Daoy (cell line): ENCODE measurements around the gene BTLA.

DNA sequence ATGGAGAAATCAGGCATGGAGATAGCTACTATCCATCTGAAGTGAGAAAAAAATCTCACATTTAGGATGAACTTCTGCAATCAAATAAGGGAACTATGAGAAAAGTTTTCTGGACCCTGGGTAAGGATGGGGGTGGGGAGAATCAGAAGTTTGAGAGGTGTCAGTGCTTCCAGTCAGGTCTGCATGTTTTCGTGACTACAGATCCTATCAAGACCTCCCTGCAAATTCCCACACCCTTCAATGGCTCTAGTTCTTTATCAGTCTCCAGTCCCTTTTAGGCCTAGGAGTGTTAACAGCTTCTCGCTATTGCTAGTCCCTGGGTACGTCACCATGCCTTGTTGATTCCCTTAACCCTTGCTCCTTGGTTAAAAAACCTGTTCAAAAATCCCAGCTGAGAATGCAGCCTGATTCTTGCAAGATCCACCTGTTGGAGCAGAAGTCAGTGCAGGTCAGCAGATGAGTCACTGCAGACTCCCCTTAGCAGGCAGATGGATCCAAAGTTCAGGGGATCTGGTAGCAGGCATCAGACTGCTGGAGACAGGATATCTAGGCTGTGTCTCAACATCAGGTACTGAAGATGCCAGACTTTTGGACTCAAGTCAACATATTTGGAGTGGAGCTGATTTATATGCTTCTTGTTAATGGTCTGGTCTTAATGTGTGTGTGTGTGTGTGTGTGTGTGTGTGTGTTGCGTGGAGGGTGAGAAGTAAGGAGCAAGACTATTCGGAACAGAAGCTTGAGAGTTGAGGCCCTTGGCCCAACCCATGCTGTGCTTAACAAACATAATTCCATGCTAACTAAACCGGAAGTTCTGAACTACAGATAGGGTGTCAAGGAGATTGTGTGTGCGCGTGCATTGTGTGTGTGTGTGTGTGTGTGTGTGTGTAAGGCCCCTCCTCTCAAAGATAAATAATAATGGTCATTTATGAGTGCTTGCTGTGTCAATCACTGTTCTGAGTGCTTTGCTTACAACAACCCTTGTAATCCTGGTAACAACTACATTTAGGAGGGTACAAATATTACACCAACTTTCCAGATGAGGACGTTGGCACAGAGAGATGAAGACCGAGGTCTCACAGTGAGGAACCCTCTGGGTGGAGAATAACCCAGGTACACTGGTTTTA is 1.1 kb upstream of the C3orf52 start:
- RAMPAGE, long total RNA, result no peak

GRCh38 chr3:112091124-112091564 is 5.0 kb downstream of the C3orf52 start:
- RAMPAGE, long total RNA, result no peak

DNA sequence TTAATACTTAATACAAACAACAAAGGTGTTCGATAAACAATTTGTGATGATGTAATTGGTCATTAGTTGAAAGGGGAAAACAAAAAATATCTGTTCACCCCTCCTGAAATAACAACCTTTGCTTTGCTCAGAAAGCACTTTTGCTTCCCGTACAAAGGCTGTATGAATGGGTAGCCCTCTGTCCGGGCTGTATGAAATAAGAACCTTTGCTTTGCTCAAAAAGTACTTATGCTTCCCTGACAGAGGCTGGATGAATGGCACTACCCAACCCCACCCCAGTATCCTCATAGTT is 20.6 kb downstream of the CD200 start:
- RAMPAGE, long total RNA, result no peak

DNA sequence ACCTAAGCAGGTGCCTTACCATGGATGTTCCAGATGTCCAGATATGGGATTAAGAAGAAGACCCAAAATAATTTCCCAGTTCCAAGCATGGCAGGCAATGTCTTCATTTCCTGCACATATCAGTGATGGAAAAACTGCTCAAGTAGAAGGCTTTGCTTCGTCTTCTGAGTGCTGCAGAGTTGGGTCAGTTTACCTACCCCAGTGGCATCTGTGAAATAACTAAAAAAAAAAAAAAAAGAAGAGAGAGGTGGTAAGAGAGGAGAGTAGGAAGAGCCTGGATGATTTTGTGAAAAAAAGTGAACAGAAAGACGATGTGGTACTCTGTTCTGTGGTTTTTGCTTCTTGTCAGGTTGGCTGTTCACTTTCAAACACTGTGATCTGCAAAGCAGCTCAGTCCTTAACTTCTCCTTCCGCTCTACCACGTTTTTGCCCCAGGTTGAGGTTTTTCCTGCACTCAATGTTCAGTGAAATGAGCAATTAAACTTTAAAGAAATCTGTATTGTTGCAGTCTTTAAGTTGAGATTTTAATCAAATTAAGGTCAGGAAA is at the start of gene BTLA:
Gene BTLA, minus strand, starts transcription at position 221 of the 547 bp plus-strand sequence.
- RAMPAGE, long total RNA, result no peak

DNA sequence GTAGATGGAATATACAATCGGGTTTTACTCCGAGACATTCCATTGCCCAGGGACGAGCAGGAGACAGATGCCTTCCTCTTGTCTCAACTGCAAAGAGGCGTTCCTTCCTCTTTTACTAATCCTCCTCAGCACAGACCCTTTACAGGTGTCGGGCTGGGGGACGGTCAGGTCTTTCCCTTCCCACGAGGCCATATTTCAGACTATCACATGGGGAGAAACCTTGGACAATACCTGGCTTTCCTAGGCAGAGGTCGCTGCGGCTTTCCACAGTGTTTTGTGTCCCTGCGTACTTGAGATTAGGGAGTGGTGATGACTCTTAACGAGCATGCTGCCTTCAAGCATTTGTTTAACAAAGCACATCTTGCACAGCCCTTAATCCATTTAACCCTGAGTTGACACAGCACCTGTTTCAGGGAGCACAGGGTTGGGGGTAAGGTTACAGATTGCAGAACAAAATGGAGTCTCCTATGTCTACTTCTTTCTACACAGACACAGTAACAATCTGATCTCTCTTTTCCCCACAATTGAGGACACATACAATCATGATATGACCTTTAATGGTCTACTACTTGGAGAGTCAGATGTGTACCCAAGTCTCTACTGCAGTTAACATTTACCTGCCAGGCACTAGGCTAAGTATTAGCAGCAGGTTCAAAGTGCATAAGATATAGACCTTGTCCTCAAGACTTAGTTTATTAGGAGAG is 2.8 kb downstream of the SLC35A5 start:
- RAMPAGE, long total RNA, result no peak

GRCh38 chr3:112639574-112640270 is 1.2 kb downstream of the CCDC80 start:
- RAMPAGE, long total RNA, result no peak

DNA sequence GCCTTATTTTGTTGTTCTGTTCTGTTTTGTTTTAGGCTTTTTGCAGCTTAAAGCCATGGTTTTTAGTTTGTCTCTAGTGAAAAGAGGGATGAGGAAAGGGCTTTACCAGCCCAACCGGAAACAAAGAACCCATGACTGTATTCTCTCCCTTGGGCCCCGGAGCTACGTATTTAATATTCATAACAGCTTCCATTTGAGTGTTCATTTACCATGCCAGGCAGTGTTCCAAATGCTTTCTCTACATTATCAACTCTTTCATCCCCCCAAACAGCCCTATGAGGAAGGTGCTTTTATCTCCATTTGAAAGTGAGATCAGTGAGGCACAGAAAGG is 984 bp downstream of the NEPRO start:
- RAMPAGE, long total RNA, result no peak

GRCh38 chr3:113498546-113499743 is 16.0 kb downstream of the SPICE1 start:
- RAMPAGE, long total RNA, result no peak

DNA sequence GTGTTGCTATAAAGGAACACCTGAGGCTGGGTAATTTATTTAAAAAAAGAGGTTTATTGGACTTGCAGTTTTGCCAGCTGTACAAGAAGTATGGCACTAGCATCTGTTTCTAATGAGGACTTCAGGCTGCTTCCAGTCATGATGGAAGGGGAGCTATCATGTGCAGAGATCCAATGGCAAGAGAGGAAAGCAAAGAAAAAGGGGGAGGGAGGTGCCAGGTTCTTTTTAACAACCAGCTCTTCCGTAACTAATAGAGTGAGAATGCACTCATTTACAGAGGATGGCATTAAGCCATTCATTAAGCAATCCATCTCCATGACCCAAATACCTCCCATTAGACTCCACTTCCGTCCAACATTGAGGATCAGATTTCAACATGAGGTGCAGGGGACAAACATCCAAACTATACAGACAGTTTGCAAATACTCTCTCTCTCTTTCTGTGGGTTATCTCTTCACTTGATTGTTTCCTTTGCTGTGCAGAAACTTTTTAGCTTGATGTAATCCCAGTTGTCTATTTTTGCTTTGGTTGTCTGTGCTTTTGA is 21.1 kb downstream of the ZDHHC23 start:
- RAMPAGE, long total RNA, result no peak

- RAMPAGE, long total RNA, result no peak
These were observed 17.7 kb downstream of the ZNF80 start for GRCh38 chr3:114219691-114220159.

DNA sequence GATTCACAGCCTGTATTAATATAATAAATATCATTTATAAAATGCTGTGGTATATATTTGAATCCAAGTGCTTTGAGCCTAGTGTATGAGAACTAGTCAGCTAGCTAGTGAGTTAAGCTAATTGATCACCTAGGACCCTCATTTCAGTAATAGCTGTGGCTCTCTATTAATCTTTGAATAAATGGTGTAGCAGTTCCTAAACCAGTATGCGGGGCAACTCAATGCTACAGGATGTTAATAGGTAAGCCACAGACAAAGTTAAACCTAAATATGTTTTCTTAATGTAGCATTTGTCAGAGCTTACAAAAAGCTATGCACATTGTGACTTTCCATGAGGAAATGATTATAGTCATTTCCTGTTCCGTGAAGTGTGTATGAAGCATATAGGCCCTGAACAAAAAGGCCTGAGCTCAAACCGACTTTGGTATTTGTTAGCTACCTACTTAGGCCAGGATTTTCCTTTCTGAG is 14.4 kb downstream of the ZNF80 start:
- RAMPAGE, long total RNA, result no peak

DNA sequence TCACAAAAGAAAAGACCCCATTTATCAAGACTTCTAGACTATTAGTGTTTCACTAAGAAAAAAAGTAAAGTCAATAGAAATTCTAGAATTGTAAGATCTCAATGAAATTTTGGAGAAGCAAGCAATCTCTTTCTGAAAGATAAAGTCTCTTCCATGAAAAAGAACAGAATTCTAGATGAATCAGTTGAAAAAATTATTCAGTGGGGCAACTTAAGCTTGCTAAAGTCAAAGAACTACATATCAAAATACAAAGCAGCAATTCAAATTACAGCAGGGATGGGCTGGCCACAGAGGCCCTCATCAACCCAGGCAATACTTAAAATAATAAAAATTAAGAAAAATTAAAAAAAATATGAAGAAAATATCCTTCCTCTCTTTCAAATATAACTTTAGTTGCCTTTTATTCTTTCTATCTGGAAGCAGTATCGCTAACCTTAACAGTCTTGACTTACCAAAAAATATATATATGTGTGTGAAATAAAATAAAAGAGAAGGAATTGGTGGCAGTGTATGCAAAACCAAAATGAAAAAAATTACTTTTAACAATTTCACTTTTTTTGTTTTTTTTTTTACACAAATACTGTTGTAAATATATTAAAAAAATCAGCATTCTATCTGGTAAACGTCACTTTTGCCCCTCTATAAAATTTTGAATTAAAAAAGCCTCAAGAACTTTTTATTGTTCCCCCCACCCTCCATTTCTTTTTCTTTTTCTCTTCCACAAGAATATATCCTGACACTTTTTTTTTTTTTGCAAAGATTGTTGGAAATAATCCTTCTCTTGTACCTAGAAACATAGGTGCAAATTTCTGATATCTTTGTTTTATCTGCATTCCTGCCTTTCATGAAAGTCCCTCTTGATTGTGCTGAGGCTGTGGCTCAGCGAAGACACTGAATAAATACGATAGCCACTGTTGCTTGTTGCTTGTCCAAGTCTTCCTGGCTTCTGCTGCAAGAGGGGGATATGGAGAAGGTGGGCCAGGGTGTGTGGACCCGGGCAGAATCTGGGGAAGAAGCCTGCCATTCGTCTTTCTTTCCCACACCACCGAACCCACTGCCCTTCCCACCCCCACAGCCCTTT is 43.9 kb downstream of the TIGIT start:
- RAMPAGE, long total RNA, result no peak

DNA sequence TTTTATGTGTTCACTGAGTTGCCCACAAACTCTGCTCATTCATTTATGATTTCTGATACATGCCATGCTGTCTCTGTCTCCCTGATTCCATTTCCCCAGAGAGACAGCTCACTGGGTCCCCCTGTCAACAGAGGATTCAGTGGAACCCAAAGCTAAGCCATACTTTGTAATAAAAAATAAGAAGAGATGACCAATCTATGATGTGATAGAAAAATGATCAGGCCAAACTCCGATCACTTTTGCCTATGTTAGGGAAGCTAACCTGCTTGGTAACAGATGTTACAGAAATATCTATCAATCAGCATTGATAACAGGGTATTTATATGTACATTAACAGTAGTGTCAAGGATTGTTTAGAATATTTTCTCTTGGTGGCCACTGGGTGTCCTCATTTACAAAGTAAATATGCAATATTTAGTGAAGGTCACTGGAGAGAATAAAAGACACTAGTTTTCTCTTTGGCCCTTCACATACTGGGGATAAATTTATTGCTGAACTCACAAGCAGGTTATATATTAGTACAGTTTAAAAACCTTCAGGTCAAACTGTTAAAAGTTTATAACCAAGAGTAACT is 68.9 kb downstream of the TIGIT start:
- RAMPAGE, long total RNA, result no peak

DNA sequence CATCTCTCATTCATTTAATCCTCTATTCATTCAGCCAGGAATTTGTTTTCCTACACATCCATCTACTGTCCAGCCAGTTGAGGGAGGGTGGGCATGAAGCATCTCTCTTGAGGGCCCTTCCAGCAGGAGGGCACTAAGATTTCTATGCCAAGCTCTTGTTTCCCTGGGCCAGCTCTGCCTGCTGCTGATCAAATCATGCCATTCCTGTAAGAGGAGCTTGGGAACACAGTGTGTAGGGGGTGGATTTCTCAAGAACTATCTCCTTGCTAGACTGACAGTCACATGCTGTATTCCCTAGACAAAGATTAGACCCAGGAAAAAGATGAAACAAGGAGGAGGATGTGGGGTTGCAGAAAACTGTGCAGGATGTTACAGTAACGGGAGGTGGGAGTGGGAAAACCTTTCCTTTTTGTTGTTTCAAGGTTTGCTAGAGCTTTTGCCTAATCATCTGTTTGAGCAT is 71.5 kb downstream of the TIGIT start:
- RAMPAGE, long total RNA, result no peak

GRCh38 chr3:114380007-114380933 is 86.4 kb downstream of the TIGIT start:
- RAMPAGE, long total RNA, result no peak

- RAMPAGE, long total RNA, result no peak
These were observed 99.8 kb downstream of the TIGIT start for GRCh38 chr3:114393615-114394016.

DNA sequence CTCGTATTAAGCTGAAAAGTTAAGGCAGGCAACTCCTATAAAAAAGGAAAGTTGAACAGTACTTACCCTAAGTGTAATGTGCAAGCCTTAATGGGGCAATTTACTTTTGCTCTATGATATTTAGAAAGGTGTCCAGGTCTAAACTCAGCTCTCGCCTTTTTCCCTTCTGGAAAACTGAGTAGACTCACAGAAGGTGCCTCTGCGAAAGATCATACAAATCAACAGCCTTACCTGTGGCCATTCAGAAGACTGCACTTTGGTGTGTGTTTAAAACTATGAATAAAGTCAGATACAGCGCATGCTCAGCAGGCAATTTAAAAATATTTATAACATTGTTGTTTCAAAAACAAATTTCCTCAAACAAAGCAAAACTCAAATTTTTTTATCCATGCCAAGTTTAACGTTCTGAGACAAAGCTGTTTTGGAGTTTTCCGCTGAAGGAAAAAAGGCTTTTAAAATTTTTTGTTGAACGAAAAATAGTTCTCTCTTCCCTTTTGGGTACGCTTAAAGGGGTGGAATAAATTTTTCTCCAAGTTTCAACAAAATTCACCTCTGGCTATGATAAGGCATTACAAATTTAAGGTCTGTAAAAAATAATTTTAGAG is 156.2 kb downstream of the TIGIT start:
- RAMPAGE, long total RNA, result no peak

GRCh38 chr3:114450965-114452209 is 157.6 kb downstream of the TIGIT start:
- RAMPAGE, long total RNA, result no peak

DNA sequence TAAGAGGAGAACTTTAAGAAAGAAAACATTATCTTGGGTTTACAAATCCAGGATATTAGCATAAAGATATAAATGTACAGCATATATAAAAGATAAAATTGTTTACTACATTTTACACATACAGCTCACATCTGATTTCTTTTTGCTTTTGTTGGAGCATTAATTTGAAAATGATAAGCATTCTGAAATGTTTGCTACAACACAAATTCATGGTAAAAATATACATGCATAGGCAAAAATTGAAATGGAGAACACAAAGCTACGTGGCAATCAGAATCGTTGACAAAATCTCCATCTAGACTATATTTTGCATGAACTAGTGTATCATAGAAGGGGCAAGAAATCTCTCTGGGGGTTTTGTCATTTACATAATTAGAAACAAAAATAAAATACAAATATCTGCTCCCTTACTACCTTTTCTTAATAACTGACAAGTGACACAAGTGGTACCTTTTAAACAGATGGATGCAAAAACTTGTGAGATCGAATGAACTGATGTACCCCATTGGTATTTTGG is 159.2 kb downstream of the TIGIT start:
- RAMPAGE, long total RNA, result no peak

GRCh38 chr3:114455367-114455874 is 161.6 kb downstream of the TIGIT start:
- RAMPAGE, long total RNA, result no peak